ENCODE results near the gene SLC19A2.

- PRO-cap: no peak
Observed at GRCh38 chr1:167499498-167500146, 18.7 kb downstream of the CD247 start.

DNA sequence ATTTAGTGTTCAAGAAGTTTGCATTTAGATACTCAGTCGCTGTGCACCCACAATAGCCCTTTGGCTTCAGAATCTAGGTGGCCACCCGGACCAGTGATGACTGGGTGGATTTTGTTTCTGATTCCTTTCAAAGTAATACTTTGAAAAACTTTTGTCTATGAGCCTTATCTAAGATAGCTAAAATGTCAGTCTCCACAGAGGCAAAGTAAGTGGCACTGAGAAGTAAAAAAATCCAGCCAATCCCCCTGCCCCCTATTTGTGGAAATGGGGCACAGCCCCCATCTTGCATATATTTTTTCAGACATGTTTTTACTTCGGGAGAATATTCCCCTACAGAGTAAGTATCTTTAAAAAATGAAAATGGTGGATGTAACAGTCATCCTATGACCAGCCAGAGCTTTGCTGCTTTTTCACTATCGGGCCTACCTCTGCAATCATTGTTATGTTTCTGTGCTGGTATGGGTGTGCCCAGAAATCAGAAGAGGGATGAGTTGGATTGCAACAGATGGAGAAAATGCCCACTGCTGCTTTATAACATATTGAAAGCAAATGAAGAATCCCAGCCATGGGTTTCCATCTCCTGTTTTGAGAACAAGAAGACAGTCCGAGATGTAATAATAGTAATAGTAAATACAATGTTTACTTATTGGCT lies 3.0 kb downstream of the CD247 start:
- PRO-cap: no peak

- PRO-cap: no peak
Observed at GRCh38 chr1:167863332-167863847, 50.5 kb downstream of the ADCY10 start.

DNA sequence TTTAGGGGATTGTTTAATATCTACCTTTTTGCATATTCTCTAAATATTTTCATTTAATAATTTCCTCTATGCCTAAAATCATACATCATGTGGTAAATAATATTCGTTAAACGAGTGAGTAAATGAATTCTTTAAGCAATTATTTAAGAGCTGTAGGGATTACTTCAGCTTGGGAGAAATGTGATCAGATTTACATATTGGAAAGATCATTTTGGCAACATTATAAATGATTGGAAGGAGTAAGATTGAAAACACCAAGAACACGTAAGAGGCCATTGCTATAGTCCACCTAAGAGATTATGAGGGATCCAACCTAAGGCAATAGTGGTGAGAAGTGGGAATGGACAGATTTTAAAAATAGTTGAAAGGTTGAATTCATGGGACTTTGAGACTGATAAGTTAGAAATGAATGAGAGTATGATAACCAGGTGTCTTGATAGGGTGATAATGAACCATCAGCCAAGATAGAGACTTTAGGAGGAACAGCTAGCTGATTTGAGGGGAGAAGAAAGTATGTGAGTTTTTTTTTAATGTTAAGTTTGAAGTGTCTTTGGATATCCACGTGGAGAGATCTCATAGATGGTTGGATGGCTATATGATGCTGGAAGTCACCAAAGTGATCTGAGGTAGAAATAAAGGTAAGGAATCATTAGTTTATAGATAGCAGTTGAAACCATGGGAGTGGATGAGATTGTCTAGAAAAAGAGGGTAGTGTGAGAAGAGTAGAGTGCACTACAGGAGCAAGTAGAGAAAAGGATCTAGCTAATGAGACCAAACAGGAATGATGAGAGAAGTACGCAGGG lies 89.5 kb upstream of the MPC2 start:
- PRO-cap: no peak

DNA sequence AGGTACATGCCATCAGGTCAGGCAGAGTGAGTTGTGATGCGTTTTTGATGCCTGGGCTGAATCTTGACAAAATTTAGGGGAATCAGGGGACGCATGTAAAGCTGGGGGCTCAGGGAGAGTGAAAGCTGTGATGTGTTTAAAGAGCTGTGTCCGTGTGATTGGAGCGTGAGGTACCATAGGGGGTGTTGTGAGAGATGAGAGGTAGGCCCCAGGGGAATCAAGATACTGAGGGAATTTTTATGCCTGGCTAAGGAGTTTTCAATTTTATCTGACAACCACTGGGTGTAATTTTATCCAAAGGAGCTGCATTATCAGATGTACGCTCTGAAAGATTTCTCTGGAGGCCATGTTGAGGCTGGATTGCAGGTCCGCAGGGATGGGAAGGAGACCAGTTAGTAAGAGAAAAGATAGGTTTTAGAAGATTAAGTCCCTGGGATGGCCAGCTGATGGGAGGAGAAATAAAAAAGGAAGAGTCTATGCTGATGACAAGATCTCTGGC lies 1.1 kb downstream of the TIPRL start:
- PRO-cap: no peak

DNA sequence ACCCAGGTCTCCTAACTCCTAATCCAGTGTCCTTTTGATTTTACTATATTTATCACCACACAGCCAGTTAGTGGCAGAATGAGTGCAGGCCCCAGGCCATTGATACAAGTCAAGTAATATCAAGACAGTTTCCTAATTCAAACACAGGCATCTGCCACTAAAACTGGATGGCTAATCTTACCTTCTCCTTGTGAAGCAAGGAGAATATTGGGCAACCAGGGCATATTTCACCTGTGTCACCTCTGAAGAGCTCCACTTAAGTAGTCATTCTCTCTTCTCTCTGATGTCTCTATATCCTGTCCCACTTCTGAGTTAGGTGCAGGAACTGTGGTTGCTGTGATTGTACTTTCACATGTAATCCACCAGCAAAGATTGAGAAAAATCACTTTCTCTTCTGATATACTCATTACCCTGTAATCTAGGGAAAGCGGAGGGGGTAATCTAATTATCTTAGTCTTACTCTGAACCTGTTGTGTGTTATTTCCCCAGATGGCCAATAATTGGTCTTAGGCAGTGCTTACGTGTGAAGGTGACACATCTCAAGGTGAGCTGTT lies 12.2 kb downstream of the XCL2 start:
- PRO-cap: no peak

GRCh38 chr1:168907011-168907658 lies 178.1 kb upstream of the DPT start:
- PRO-cap: no peak

- PRO-cap: no peak
Observed at GRCh38 chr1:169060950-169061227, 45.6 kb upstream of the ATP1B1 start.

GRCh38 chr1:169072801-169073330 lies 33.6 kb upstream of the ATP1B1 start:
- PRO-cap: no peak

DNA sequence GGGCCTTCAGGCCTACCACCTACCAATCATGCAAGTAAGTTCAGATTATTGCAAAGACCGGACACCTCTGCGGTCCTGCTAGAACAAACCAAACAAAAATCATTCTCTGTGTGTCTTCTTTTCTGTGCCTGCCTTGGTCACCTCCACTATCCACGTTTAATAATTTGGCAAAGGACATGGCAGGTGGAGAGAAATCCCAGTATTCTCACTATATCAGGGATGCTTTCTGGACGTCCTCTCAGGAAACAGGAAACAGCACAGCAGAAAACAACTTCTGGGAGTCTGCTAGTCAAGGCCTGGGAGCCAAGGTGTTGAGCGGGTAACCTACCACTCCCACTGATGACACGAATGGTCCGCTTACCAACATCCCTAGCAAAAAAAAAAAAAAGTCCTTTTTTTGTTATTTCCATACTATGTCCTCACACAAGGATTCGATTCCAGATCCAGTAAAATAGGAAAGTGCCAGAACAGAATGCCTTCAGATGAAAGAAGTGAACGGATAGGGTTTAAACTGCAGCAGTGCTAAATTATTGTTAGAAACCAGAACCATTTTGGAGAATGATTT lies 4.5 kb upstream of the ATP1B1 start:
- PRO-cap: no peak

GRCh38 chr1:169103034-169104075 lies 3.1 kb upstream of the ATP1B1 start:
- PRO-cap: no peak

DNA sequence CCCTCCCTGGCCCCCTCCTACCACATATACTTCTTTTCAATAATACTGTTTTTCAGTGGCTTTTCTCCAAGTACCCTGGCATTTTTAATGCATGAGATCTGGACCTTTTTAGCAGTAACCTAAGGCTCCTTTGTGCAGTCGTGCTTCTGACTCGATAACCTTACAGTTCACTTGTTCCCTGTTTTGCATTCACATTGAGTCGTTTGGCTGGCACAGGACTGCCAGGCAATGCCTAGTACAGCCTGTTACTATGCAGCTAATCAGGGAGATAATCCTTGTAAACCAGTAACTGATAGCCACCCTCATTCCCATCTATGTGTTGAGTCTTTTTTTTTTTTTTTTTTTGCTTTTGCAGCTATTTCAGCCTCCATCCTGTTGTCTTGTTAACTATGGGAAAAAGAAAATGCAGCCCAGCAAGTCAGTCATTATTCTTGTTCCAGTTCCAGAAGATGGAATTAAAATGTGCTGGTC lies 3.8 kb downstream of the ATP1B1 start:
- PRO-cap: unidirectional peak, minus-strand start at position 220 of the sequence

DNA sequence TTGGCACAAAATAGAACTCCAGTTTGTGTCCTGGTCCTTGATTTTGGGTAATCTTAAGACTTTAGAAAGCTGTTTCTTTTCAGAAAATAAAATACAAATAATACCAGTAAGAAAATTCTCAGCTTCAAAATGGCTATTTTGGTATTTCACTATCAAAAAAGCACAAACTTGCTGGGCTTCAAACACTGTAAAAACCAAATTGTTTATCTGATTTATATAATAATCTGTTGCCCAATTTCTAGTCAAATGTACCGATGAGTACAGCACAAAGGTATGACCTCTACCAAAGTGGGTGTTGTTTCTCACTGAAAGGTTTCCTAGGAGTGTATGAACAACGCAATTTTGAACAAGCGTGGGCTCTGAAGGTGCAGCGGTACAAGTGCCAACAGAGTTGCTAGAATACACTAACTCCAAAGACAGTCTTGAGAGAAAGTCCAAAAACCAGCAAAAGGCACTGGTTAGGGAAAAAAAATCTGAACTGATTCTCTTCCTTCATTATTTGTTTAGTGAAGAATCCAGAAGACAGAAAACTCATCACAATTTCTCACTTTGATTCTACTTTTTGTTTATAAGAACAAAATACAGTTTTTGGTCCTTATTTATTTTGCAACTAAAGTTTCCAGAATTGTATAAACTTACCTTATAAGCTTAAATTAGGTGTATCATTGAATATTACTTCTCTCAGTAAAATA lies 130.4 kb downstream of the ATP1B1 start:
- PRO-cap: no peak

DNA sequence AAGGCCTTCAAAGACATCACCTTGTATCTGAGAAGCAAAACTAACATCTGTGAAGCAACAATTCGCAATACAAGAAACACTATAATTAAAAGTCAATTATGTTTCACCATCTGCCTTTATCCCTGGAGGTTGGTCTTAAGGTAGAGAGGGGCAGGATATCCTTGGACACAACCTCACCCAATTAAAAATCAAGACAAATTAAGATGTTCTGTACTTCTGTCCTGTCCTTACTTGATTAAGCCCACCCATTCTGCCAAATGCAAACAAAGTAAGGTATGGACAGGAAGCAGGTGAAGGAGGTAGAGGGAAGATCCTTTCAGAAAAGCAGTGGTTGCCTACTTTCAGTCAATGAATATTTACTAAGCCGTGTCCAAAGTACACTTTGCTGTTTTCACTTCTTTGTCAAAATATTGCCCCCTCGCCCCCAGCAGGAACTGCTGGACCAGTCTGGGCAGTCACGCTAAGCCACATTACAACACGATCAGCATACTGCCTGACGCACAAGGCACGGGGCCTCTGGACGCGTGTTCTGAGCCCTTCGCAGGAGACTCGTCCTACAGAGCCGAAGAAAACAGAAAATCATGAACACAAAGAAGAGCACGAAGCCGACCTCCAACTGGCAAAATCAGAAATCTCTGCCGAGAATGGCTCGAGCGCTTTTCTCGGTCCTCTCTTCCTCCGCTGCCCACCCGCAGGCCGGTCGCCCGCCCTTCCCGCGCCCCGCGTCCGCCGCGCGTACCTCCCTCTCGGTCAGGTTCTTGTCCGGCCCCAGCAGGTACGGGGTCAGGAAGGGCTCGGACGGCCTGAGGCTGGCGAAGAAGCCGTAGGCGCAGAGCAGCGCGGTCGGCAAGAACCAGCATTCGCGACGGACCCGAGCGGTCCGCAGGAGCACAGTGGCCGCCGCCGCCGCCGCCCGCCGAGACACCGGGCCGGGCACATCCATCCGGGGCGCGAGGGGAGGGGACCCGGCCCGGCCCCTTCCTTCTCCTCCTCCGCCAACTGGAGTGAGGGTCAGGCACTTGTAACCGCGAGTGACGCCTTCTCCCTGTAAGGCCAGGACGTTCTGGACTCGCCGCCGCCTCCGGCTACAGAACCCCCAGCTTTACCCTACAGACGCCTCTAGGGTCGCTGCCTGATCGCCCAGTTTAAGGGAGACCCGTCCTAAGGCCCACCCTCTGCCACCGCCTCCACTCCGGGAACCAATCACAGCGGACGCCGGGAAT lies at the start of gene SLC19A2:
TSS of gene SLC19A2 (minus strand) at position 1,121 of the 1,223 bp plus-strand sequence.
- PRO-cap: bidirectional peak, plus-strand start at position 470 of the sequence, minus-strand start at position 449 of the sequence; bidirectional peak, plus-strand start at position 859 of the sequence, minus-strand start at position 895 of the sequence; bidirectional peak, plus-strand start outside the sequence, minus-strand start at position 1,104 of the sequence

- PRO-cap: no peak
Observed at GRCh38 chr1:169487410-169488138, 1.8 kb upstream of the SLC19A2 start.

DNA sequence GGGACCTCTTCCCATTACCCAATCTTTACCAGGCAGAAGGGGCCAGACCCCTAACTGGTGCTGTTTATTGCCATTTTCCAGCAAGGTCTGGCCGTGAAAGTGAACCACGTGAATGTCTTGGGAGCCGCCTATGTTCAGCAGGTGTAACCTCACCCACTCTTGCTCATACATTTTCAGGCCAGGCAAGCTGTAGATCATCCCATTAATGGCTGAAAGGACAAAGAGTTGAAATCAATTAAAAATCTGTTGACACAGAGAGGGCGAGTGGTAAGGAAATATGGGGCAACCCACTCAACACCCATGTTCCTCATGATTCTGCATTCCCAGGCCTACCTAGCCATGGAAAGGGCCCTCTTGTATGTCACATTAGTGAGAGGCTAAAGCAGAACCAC lies 42.1 kb upstream of the SLC19A2 start:
- PRO-cap: no peak

DNA sequence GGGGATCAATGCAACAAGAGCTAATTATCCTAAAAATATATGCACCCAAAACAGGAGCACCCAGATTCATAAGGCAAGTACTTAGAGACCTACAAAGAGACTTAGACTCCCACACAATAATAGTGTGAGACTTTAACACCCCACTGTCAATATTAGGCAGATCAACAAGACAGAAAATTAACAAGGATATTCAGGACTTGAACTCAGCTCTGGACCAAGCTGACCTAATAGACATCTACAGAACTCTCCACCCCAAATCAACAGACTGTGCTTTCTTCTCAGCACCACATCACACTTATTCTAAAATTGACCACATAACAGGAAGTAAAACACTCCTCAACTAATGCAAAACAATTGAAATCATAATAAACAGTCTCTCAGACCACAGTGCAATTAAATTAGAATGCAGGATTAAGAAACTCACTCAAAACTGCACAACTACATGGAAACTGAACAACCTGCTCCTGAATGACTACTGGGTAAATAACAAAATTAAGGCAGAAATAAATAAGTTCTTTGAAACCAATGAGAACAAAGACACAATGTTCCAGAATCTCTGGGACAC lies 28.8 kb upstream of the SELP start:
- PRO-cap: no peak

- PRO-cap: no peak
Observed at GRCh38 chr1:169745303-169745805, 11.5 kb upstream of the SELE start.

DNA sequence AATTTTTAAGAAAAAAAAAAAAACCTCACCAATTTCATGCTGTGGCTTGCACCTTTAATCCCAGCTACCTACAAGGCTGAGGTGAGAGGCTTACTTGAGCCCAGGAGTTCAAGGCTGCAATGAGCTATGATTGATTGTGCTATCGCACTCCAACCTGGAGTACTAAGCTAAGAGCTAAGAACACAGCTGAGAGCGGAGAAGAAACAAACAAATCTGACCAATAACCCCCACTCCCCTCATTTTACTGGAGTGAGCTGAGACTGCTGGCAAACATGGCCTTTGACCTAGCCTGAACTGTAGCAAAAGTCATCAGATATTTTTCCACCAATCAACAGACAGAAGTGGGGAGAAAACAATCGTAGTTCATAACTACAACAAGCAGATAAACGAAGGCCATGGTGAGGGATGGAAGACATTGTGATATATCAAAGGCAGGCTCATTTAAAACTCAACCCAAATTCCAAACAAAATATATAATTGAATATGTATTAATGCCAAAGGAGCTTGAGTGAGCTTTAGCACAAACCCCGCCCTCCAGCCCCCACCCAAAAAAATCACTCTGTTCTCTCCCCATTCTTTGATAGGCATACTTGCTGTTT lies 28.7 kb downstream of the METTL18 start:
- PRO-cap: no peak

DNA sequence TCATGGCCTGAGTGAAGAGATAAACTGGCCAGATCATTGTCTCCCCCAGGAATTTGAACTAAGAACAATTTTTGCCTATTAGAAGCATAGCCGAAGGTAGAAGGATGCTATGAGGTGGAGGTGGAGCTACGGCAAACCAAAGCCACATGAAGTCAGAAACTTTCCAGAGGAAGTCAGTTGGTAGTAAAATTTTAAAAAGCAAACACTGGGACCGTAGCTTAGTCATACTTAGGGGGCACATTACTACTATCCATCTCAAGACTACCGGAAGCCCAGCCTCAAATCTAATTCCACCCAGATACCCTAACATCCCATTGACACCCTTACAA lies 2.7 kb downstream of the SCYL3 start:
- PRO-cap: no peak

All from bile duct (tissue), 1 donor.